Cardiac ventricle fibroblast (primary cell): ENCODE measurements around the gene PNPLA4.

DNA sequence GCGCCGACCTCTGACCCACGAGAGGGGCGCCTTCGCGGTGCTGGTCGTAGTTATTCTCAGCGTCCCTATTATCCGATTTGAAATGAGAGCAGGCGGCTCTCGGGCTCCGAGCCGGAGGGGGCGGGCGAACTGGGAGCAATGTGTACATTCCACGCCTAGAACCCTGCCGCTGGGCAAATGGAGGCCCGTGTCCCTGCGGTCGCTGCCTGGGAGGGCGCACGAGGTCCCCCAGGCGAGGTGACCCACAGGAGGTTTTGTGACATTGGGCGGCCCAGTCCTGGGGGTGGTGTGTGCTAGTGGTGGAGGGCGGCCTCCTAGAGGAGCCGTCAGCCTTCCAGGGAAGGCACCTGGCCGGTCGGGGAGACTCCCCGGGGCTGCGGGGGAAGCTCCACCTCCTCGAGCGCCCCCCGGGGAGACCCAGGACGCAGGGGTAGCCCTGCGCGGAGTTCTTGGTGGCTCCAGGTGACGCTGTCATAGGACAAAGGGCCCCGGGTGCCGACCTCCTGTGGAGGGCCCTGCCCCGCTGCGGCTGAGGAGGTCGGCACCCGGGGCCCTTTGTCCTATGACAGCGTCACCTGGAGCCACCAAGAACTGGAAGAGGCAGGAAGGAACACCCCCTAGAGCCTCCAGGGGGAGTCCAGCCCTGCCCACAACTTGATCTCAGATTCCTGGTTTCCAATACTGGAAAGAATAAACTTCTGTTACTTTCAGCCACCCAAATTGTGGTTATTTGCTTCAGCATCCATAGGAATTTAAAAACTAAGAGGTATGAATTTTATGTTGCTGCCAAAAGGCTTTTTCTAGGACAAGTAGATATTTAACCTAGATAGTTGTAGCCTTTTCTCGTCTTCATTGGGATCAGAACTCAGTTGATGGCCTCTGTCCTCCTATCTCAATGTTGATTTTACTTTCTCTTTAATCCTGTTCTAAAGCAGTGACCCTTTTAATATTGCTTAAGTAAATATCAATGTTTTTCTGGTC, 102.8 kb upstream of the PRKX start:
- RAMPAGE, long total RNA = no peak

DNA sequence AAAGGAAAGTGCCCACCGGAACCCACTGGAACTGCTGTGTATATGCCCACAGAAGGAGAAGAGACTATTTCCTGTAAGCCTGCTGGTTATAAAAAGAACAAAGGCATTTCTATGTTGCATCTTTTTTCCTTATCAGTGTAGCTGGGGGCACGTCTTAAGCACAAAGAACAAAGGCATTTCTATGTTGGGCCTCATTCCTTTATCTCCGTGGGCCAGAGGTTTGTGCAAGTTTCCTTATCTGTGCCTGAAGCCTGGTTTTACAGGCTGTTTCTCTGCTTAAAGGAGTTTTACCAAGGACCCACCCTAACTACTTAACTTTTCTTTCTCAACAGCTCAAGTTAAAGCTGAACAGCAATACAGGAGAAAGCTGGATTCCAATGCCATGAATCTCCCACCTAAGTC, 1176.6 kb downstream of the NLGN4X start:
- RAMPAGE, long total RNA = no peak

DNA sequence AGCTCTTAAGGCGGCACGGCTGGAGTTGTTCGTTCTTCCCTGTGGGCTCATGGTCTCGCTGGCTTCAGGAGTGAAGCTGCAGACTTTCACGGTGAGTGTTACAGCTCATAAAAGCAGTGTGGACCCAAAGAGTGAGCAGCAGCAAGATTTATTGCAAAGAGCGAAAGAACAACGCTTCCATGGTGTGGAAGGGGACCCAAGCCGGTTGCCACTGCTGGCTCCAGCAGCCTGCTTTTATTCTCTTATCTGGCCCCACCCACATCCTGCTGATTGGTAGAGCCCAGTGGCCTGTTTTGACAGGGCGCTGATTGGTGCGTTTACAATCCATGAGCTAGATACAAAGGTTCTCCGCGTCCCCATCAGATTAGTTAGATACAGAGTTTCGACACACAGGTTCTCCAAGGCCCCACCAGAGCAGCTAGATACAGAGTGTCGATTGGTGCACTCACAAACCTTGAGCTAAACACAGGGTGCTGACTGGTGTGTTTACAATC, 154.9 kb upstream of the VCX3A start:
- RAMPAGE, long total RNA = no peak

GRCh38 chrX:6891442-6891895, 256.0 kb upstream of the STS start:
- RAMPAGE, long total RNA = no peak

- RAMPAGE, long total RNA = no peak
Observed at GRCh38 chrX:7108919-7109833, 38.3 kb upstream of the STS start.

GRCh38 chrX:7132200-7133186, 15.0 kb upstream of the STS start:
- RAMPAGE, long total RNA = no peak

DNA sequence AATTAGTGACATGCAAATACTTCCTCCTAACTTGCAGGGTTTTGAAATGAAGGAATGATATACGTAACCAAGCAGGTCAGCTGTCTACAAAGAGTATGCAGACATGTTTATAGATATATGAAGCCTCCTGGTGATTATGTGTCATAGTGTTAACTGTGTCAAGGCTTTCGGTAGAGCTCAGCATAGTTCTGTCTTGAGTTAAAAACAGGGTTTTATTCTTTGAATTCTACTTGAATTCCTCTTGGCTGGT, 729 bp upstream of the STS start:
- RAMPAGE, long total RNA = no peak

DNA sequence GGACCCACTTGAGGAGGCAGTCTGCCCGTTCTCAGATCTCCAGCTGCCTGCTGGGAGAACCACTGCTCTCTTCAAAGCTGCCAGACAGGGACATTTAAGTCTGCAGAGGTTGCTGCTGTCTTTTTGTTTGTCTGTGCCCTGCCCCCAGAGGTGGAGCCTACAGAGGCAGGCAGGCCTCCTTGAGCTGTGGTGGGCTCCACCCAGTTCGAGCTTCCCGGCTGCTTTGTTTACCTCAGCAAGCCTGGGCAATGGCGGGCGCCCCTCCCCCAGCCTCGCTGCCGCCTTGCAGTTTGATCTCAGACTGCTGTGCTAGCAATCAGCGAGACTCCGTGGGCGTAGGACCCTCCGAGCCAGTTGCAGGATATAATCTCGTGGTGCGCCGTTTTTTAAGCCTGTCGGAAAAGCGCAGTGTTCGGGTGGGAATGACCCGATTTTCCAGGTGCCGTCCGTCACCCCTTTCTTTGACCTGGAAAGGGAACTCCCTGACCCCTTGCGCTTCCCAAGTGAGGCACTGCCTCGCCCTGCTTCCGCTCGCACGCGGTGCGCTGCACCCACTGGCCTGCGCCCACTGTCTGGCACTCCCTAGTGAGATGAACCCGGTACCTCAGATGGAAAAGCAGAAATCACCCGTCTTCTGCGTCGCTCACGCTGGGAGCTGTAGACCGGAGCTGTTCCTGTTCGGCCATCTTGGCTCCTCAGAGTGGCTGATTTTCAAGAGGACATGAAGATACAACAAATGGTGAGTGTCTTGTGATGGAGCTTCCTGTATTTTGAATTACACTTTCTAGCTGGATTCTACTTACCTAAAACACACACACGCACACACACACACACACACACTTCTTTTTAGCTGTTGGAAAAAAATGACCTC, 249.7 kb upstream of the VCX start:
- RAMPAGE, long total RNA = no peak

- RAMPAGE, long total RNA = no peak
Observed at GRCh38 chrX:7925843-7926201, 1.4 kb downstream of the PNPLA4 start.

GRCh38 chrX:7926740-7928101, at the start of gene PNPLA4:
Gene PNPLA4 (minus strand): TSS chrX:7927413.
- RAMPAGE, long total RNA = no peak

DNA sequence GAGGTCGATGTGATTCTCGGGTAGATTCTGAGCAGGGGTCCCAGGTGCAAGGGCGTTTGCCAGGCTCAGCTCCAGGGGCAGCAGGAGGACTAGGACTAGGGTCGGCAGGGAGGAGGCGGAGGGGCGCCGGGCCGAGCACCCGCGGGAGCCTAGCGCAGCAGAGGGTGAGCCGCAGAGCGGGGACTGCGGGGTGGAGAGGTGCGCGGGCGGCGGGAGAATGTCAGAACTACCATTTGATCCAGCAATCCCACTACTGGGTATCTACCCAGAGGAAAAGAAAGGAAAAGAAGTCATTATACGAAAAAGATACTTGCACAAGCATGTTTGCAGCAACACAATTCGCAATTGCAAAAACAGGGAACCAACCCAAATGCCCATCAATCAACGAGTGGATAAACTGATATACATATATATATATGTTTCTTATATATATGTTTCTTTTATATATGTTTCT, 16.8 kb downstream of the FAM9A start:
- RAMPAGE, long total RNA = no peak

DNA sequence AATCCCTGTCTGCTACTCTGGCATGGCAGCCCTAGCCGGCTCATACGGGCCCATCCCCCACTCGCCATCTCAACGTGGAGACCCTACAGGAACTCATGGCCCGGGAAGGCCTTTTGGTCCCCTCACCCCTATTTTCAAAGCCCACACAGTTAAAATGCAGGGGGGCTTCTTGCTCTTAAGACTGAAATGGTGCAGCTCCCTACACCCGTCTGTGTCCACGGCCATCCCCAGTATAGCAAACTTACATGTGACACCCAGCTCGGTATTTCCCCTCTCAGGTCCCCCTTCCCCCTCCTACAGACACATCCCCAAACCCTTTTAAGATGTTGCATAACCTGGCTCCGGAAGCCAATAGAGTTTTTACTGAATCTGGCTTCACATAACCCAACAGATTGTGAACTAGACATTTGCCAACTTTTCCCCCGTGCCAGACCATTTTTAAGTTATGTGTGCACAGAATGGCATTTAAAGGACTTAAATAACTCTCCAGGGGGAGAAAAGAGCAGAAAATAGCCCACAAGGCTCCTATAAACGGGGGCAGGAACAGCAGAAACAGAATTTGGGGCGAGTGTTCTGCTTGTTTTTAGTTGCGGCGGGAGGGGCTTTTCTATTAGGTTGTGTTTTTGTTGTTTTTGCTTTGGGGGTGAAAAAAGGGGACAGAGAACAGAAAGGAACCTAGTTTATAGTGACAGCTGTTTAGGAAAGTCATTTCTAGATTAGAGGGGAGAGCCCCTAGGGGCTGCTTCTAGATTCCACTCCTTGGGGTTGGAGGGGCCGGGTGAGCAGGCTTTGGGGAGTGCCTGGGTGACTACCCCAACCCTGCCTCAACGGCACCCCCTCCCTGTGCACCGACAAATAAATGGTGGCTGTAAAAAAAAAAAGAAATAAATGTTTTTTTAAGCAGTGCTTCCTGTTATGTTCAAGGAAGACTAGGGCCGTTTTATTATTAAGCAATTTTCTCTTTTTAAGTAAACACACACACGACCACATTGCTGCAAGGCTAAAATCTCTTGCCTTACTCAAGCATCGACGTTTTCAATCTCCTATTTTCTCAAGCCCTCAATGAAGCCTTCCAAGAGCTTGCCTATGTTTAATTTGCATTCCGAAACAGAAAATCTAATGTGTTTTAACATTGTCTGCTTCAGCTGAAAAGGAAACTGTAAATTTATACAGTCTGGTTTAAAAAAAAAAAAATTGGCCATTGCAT, 123.6 kb upstream of the TBL1X start:
- RAMPAGE, long total RNA = no peak

GRCh38 chrX:9368324-9368764, 96.5 kb upstream of the TBL1X start:
- RAMPAGE, long total RNA = no peak

- RAMPAGE, long total RNA = no peak
Observed at GRCh38 chrX:9560319-9560781, 95.5 kb downstream of the TBL1X start.

- RAMPAGE, long total RNA = no peak
Observed at GRCh38 chrX:9896307-9896745, 70.8 kb upstream of the CLDN34 start.

DNA sequence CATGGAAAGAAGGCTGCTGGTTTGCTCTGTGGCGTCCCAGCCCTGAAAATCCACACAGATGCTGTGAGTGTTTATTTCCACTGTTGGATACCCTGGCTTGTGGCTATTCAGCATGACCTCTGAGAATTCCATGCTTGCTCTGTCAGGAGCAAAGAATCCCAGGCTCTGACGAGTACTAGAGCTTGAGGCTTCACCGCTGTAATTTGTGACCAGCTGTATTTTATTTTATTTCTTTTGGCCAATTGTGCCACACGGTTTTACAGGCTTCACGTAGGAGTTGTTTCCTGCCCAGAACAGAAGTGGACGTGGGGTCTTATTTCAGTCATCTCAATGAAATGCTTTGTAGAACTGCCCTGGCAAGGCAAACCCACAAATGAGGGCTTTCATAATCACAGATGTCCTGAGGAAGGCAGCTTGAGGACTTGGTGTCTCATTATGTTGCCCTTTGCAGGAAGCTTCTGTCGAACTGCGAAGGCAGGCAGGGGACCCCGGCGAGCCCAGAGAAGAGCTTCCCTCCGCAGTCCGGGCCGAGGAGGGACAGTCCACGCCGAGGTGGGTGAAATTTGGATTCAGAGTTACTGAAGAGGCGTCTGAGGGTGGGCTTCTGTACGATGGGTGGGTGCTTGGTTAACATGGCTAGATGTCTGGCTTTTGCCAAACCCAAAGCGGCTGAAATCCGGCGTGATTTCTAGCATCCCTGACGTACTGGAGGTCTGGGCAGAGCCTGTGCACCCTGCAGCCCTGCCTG, 69.2 kb upstream of the CLDN34 start:
- RAMPAGE, long total RNA = no peak

DNA sequence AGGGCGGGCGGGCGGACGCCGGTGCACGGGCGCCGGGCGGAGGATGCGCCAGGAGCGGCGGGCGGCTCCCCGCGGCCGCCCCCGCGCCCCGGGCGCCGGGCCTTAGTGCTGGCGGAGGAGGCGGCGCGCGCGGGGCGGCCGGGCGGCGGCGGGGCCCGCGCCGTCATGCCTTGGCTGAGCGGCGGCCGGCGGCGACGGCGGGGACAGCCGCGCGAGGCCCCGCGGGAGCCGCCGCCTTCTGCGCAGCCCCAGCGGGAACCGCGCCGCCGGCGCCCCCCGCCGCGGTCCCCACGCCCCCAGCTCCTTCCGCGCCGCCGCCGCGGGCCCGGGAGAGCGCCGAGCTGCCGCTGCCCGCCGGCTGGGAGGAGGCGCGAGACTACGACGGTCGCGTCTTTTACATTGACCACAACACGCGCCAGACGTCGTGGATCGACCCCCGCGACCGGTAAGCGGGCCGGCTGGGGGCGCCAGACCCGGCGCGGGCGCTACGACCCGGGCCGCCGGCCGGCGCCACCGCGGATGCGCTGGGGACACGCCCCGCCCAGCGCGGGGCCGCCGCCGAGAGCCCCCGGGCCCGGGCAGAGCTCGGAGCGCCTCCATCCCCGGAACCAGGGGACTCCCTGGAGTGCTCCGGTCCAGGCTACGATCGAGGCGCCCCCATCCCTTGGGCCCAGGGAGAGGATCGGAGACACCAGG, 48.4 kb downstream of the CLDN34 start:
- RAMPAGE, long total RNA = no peak

GRCh38 chrX:10090428-10091040, 66.2 kb upstream of the CLCN4 start:
- RAMPAGE, long total RNA = no peak

- RAMPAGE, long total RNA = no peak
Observed at GRCh38 chrX:10109668-10110203, 47.0 kb upstream of the CLCN4 start.

GRCh38 chrX:10197476-10197763, 40.6 kb downstream of the CLCN4 start:
- RAMPAGE, long total RNA = no peak